ENCODE measurements around the gene SLC66A3.

DNA sequence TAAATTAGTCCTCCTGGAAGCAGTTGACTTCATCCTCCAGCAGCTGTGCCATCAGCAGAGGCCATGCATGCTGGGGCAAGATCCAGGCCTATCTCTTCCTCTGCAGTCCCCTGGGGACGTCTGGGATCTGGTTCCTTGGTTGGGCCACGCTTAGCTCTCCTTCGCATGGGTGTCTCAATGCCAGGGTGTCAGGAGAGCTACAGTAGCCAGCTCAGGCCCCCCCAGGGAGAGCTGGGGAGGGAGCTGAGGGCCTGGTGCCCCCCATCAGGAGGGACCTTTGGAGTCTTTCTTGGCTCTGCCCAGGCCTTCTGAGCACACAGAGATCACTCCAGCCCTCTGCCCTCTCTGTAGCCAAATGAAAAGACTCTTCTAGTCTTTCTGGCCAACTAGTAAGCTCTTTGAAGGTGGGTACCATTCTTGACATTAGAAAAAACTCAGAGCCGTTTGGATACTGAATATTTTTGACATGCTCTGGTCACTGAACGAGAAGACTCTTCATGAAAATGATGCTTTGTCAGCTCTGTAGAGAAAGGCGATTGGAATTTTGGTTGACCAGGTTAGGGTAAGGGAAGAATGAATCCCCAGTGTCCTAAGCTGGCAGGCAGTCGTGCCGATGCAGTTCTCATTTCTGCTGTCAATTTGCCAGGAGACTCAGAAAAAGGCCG, 49.9 kb downstream of the HPCAL1 start:
- RRBS = no CpG with 5 or more reads among the region's 9 CpGs

DNA sequence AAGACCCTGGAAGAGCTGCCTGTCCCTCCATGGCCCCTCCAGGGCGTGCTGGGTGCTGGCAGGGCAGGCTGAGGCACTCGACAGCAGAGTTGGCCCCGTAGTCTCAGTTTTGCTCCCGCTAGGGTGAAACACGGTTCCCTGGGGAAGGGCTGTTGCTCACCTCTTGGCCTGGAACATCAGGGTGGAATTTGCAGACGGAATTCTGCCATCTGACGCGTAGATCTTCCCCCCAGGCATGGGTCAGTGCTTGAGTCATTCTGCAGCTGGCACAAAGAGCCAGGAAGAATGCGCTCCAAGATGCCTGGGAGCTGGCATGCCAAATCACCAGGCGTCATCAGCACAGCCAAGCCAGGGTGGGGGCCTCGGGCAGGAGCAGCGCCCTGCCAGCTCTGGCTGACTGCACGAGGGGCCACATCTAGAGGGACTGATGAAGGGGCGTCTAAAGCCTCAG, 42.7 kb downstream of the ODC1 start:
- RRBS = no CpG with 5 or more reads among the region's 14 CpGs

GRCh38 chr2:10422674-10423273, 25.4 kb downstream of the ODC1 start:
- RRBS = 94% methylated on average over 7 of the region's 23 CpGs

GRCh38 chr2:10449941-10450474, 1.9 kb upstream of the ODC1 start:
- RRBS = 87% methylated on average over 3 of the region's 16 CpGs

- RRBS = no CpG with 5 or more reads among the region's 4 CpGs
These were observed 4.1 kb upstream of the ODC1 start for GRCh38 chr2:10452155-10452784.

- RRBS = no CpG with 5 or more reads among the region's 7 CpGs
These were observed 29.4 kb upstream of the ODC1 start for GRCh38 chr2:10477484-10477902.

GRCh38 chr2:10497629-10498328, 49.7 kb upstream of the ODC1 start:
- RRBS = 40% methylated on average over 8 of the region's 32 CpGs

DNA sequence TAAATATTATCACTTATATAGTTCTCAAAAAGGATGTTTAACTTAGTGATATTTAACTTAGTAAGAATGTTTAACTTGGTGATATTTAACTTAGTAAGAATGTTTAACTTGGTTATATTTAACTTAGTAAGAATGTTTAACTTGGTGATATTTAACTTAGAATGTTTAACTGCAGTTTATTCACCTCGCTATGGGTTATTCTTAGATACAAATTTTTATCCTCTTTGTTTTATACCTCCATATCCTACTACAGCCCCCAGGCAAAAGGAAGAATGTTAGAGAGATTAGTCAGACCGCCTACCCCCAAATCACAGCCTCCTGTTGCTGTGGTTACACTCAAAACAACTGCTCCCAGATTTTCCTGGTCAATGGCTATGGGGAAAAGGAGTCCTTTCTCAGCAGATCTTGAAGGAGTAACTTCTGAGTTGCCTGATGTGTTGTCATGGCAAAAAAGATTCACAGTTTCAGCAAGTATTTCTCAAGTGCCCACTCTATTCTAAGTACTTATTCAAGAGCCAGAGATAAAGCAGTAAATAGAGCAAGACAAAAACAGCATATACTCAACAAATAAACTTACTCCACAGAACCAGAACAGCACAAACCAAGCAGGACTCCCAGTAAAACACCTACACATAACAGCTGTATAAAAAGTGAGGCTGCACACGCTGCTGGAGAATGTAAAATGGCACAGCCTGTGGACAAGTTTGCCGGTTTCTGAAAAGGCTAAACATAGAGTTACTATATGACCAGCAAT, 104.9 kb downstream of the NOL10 start:
- RRBS = no CpG with 5 or more reads among the region's 4 CpGs

DNA sequence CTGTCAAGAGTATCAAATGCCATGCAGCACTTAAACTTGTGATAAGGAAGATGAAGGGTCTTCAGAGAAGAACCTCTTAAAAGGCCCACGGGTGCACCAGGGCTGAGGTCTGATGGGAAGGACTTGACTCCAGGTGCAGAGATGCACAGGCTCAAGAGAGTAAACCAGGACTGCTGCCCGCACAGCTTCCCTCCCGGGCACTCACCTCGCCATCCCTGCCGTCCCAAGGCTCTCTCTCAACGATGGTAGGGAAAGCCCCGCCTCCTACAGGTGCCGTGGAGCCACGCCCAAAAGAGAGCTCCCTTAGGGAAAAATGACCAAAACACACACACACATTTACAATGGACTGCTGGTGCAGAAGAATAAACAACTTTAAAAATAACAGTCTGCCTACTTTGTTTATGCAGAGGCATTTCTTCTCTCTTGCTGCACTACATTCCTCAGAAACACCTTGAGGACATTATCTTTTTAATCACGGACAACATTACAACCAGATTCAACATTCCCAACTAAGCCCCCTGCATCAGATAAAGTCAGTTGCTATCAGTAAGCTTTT, 27.8 kb downstream of the PDIA6 start:
- RRBS = no CpG with 5 or more reads among the region's 10 CpGs

- RRBS = no CpG with 5 or more reads among the region's 13 CpGs
These were observed 33.2 kb upstream of the PDIA6 start for GRCh38 chr2:10845465-10846543.

- RRBS = no CpG with 5 or more reads among the region's 9 CpGs
These were observed 47.3 kb upstream of the KCNF1 start for GRCh38 chr2:10864485-10864864.

- RRBS = no CpG with 5 or more reads among the region's 14 CpGs
These were observed 42.8 kb upstream of the KCNF1 start for GRCh38 chr2:10868799-10869387.

DNA sequence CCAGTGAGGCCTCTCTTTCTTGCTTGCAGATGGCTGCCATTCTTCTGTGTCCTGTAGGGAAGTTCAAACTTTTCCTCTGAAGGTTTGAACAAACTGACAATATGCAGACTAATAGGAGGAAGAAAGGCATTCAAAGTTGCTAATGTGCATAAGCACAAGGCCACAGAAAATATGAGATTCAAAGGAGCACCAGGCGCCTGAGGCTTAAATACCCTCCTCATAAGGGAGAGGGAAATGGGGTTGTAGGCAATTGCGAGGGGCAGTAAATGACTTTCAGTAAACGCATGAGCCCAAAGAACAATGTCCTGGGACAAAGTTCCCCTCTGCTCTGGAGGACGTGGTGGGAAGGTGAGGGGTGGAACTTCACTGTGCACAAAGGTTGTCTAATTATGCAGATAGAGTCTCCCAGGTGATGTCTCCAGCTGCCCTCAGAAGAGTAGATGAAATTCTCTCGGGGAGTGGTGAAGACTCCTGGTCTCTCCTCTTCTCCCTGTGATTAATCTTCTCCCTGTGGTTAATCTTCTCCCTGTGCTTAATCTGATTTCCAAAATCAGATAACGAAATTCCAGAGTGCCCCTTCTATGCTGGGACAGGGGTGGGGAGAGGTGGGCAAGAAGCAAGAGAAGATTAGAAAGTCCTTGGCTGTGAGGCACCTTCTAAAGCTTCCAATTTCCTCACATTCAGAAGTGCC, 26.3 kb upstream of the KCNF1 start:
- RRBS = no CpG with 5 or more reads among the region's 6 CpGs

GRCh38 chr2:11073786-11074132, 59.2 kb upstream of the C2orf50 start:
- RRBS = no CpG with 5 or more reads among the region's 6 CpGs

- RRBS = 1% methylated on average over 30 of the region's 80 CpGs
These were observed at the start of gene SLC66A3 for GRCh38 chr2:11155127-11155775. Gene SLC66A3 (plus strand): TSS chr2:11155467.

- RRBS = no CpG with 5 or more reads among the region's 15 CpGs
These were observed 5.8 kb downstream of the SLC66A3 start for GRCh38 chr2:11160860-11161598.

- RRBS = no CpG with 5 or more reads among the region's 5 CpGs
These were observed 68.9 kb downstream of the SLC66A3 start for GRCh38 chr2:11224069-11224752.

DNA sequence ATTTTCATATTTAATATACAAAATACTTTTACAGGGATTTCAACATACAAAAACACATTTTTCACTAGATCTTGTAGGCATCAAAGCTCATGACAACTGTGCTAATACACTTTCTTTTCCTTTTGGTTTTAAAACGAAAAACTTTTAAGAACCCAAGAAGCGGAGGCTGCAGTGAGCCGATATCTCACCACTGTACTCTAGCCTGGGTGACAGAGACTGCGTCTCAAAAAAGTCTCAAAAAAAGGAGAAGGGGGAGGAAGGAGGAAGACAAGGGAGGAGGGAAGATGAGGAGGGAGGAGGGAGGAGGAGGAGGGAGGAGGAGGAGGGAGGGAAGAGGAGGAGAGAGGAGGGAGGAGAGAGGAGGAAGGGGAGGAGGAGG, 14.0 kb downstream of the ROCK2 start:
- RRBS = no CpG with 5 or more reads among the region's 4 CpGs

GRCh38 chr2:11386207-11386695, 41.8 kb upstream of the ROCK2 start:
- RRBS = no CpG with 5 or more reads among the region's 9 CpGs

GRCh38 chr2:11540339-11540885, 6.6 kb downstream of the GREB1 start:
- RRBS = no CpG with 5 or more reads among the region's 7 CpGs

Measured in PFSK-1 (cell line).